ENCODE measurements around a stretch of chr7.

DNA sequence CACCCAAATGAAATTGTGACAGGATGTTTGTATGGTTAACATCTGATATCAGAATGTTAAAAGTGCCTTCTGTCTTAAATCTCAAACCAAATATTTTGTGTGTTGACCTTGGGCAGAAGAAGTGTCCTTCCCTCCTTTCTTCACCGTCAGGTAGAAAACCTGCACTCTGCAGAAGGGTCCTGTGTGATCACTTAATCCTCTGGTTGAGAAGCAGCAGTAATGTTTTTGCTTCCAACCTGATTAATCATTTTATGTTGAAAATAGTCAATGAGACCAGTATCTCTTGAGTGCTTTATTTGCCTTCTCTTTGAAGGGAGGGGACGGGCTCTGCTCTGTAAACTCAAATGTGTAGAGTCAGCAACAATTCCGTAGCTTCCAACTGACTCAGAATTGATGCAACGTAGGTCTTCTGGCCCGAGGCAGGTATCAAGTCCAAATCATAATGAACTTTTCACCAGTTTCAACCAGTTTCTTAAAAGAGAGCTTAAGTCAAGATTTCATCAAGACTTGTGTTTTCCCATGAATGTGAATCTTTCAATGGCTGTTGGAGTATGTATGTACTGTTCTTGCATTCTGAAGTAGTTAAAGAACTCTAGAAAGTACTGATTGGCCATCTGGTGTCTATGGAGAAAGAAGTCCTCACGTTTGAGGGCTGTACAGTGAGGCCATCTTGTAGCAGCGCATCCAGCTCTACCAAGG lies 26.3 kb downstream of the GUSB start:
- RRBS: no CpG with 5 or more reads among the region's 7 CpGs

DNA sequence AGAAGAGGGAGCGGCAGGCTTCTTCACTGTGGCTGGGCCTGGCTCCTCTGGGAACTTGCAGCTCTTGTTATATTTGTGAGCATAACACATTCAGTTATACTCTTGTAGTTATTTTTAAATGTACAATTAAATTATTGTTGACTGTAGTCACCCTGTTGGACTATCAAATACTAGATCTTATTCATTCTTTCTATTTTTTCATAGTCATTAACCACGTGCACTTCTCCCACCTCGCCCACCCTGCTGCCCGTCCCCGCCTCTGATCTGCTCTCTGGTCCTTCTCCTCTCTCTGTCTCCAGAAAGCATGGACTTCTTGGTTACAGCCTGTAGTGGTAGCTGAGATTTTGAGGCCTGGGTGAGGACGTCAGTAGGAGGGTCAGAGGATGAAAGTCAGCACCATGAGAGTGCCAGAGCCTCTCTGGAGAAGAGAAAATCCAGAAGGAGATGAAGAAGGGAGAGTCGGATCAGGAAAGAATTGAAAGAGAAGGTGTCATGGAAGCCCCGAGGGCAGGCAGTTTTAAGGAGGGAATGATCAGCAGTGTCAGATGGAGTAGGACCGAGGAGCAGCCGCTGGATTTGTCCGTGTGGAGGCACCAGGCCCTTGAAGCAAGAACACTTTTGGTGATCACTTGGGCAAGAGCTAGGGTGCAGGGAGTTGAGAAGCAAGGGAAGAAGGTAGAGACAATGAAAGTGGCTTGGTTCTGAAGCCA lies 26.6 kb downstream of the CRCP start:
- RRBS: no CpG with 5 or more reads among the region's 11 CpGs

GRCh38 chr7:66241027-66241322 lies 35.8 kb downstream of the TPST1 start:
- RRBS: no CpG with 5 or more reads among the region's 3 CpGs

- RRBS: no CpG with 5 or more reads among the region's 11 CpGs
Observed at GRCh38 chr7:66492459-66492973, 136.2 kb upstream of the KCTD7 start.

DNA sequence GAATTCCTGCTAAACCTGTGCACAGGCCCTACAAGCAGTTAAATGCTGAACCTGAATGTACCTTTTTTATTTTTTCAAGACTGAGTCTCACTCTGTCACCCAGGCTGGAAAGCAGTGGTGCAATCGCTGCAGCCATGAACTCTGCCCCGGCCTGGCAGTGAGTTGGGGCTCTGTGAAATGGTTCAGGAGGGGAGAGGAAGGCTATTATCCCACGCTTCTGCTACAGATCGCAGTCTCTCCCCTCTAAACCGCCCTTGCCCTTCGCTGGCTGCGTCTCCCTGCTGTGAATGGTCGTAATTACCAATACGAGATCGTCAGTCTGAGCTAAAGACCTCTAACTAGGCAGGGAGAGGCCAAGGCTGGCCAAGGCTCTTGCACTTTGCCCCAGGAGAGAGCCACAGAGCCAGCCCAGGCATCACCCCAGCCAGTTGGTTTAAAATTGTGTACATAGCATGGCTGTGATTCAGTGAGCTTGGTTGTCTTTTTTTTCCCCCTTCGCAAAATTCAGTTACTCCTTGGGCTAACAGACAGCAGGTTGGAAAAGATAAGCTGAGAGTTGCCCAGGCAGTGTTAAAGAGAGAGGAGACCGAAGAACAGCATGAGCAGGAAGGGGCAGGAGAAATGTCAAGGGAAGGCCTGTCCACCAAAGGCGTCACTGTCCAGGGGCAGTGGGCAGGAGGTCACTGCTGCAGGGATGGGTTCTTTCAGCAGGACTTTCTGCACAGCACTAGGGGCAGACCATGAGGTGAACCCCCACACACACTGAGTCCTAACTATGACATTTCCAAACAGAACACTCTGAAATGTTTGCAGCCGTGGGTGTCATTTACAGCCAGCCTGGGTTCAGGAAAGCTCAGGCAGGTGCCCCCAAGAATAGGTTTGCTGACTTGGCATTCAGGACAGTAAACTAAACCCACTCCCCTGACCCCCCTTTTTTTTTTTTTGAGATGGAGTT lies 92.8 kb upstream of the KCTD7 start:
- RRBS: no CpG with 5 or more reads among the region's 14 CpGs

DNA sequence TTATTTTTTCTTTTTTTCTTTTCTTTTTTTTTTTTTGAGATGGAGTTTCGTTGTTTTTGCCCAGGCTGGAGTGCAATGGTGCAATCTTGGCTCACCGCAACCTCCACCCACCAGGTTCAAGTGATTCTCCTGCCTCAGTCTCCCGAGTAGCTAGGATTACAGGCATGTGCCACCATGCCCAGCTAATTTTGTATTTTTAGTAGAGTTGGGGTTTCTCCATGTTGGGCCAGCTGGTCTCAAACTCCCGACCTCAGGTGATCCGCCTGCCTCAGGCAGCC lies 73.7 kb upstream of the KCTD7 start:
- RRBS: no CpG with 5 or more reads among the region's 5 CpGs

GRCh38 chr7:66619082-66619500 lies 9.6 kb upstream of the KCTD7 start:
- RRBS: no CpG with 5 or more reads among the region's 9 CpGs

DNA sequence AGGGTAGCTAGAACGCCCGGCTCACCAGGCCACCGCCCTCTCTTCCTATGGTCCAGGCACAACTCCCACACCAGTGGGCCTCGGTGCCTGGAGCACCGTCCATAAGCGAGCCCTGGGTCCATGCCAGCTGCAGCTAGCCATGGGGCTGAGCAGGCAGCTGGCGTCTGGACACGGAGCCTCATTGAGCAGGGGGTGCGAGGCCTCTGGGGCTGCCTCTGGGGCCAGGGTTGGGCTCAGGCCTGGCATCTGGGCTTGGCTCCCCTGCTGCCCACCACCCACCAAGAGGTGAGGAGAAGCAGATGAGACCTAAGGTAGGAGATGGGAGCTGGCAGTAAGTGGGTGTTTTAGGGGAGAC lies 8.4 kb upstream of the RABGEF1 start:
- RRBS: no CpG with 5 or more reads among the region's 9 CpGs

DNA sequence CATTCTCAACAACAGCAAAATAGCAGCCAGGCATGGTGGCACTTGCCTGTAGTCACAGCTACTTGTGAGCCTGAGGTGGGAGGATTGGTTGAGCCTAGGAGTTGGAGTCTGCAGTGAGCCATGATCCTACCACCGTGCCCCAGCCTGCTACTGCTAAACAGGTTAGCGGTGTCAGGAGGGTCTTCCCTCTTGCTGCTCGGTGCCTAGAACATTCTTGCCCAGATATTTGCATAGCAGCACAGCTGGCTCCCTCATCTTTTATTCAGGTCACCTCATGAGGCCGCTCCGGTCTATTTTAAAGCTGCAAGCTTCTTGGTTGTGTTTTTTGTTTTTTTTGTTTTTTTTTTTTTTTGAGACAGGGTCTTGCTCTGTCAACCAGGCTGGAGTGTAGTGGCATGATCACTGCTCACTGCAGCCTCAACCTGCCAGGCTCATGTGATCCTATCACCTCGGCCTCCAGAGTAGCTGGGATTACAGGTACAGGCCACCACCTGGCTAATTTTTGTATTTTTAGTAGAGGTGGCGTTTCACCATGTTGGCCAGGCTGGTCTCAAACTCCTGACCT lies 2.8 kb upstream of the RABGEF1 start:
- RRBS: no CpG with 5 or more reads among the region's 7 CpGs

DNA sequence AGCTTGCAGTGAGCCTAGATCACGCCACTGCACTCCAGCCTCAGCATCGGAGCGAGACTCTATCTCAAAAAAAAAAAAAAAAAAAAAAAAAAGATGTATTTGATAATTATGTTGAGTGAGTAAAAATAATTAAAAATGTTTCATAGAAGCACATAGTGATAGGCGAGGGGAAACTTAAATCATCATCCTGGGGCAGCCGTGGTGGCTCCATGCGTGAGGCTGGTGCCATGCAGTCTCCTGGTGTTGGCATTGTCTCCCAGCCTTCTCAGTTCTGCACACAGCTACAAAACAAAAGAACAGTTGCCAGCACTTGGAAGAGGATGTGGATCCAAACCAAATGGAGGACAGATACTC lies 49.1 kb downstream of the RABGEF1 start:
- RRBS: no CpG with 5 or more reads among the region's 6 CpGs

DNA sequence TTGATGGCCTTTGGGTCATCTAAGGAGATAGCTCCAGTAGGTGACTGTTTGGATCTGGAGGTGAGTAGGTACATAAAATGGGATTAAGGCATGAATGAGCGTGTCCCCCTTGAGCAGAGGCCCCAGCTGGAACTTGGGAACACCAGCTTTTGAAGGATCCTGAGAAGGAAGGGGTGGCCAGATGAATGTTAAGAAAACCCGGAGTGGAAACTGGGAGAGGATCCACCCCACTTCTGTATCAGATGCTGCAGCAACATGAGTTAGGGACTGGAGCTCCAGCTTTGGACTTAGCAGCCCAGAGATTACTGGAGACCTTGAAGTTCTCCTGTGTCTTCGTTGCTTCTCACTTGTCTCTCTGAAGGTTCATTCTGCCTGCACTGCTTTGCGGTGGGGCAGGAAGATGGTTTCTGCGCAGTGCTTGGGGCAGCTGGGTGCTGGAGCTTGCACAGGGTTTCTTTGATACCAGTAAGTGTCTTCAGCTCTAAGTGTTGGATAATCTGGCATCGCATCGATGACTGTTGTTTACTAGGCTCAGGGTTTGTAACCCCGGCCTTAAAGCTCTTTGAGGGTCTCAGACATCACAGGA lies 9.3 kb downstream of the TMEM248 start:
- RRBS: no CpG with 5 or more reads among the region's 8 CpGs

GRCh38 chr7:66948808-66949413 lies 27.9 kb downstream of the TMEM248 start:
- RRBS: no CpG with 5 or more reads among the region's 8 CpGs

GRCh38 chr7:66953119-66953625 lies 32.1 kb downstream of the TMEM248 start:
- RRBS: no CpG with 5 or more reads among the region's 8 CpGs

DNA sequence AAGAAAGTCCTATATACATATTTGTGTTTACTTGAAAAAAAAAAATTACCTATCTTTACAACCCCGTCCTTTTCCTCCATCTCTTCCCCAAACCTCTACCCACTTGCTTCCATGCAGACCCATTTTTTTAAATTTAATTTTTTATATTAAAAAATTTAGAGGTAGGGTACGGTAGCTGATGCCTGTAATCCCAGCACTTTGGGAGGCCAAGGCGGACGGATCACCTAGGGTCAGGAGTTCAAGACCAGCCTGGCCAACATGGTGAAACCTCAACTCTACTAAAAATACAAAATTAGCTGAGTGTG lies 2.9 kb downstream of the SBDS start:
- RRBS: no CpG with 5 or more reads among the region's 4 CpGs

- RRBS: no CpG with 5 or more reads among the region's 9 CpGs
Observed at GRCh38 chr7:67066985-67067530, 70.4 kb downstream of the TYW1 start.

GRCh38 chr7:67301734-67301933 lies 24.9 kb downstream of the SPDYE21 start:
- RRBS: no CpG with 5 or more reads among the region's 5 CpGs

DNA sequence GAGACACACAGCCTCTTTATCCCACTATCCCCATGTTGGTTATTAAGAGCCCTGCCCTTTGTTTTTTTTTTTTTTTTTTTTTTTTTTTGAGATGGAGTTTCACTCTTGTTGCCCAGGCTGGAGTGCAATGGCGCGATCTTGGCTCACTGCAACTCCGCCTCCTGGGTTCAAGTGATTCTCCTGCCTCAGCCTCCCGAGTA lies 737.9 kb downstream of the SPDYE21 start:
- RRBS: no CpG with 5 or more reads among the region's 4 CpGs

GRCh38 chr7:68562045-68562511 lies 1036.2 kb upstream of the AUTS2 start:
- RRBS: no CpG with 5 or more reads among the region's 6 CpGs

DNA sequence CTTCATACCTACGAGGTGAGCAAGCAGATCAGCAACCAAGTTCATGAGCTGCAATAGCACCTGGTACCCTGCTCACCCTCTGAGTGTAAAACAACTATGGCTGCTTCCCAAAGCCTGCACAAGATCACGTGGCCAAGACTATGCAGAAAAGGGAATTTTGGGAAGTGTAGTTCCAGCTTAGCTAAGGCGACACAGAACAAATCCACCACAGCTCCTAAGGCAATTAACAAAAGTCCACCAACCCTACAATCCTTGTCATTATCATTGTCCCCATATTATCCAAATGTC lies 95.9 kb upstream of the AUTS2 start:
- RRBS: no CpG with 5 or more reads among the region's 3 CpGs

DNA sequence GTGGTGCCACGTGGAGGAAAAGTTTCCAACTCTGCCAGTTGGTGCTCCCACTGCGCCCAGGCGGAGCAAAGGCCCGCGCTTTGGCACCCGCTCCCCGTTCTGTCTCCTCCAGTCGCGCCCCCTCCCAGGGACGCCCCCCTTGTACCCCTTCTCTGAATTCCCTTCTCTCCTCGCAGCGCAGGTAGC lies 756 bp upstream of the AUTS2 start:
- RRBS: no CpG with 5 or more reads among the region's 12 CpGs